ENCODE measurements around the genes YEATS4, THAP2 and TMEM19.

GRCh38 chr12:69275762-69276202, 36.4 kb downstream of the CPSF6 start:
- PRO-cap: no peak
- RAMPAGE, long total RNA, 4 experiments: no peak in any of the 4 experiments

DNA sequence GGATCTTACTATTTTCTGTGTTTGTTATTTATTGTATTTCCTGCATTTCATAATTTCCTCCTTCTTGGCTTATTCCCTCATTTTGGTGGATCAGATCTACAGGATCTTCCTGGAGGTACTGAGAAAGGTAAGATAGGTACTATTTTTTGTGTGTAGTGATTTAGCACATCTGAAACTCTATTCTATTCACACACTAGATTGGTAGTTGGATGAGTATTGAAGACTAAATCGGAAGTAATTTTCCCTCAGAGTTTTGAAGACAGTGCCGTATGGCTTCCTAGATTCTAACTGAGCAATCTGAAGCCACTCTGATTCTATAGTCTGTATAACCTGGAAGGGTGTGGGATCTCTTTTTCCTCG, 453 bp upstream of the YEATS4 start:
- PRO-cap: no peak
- RAMPAGE, long total RNA, 4 experiments: no peak in any of the 4 experiments

DNA sequence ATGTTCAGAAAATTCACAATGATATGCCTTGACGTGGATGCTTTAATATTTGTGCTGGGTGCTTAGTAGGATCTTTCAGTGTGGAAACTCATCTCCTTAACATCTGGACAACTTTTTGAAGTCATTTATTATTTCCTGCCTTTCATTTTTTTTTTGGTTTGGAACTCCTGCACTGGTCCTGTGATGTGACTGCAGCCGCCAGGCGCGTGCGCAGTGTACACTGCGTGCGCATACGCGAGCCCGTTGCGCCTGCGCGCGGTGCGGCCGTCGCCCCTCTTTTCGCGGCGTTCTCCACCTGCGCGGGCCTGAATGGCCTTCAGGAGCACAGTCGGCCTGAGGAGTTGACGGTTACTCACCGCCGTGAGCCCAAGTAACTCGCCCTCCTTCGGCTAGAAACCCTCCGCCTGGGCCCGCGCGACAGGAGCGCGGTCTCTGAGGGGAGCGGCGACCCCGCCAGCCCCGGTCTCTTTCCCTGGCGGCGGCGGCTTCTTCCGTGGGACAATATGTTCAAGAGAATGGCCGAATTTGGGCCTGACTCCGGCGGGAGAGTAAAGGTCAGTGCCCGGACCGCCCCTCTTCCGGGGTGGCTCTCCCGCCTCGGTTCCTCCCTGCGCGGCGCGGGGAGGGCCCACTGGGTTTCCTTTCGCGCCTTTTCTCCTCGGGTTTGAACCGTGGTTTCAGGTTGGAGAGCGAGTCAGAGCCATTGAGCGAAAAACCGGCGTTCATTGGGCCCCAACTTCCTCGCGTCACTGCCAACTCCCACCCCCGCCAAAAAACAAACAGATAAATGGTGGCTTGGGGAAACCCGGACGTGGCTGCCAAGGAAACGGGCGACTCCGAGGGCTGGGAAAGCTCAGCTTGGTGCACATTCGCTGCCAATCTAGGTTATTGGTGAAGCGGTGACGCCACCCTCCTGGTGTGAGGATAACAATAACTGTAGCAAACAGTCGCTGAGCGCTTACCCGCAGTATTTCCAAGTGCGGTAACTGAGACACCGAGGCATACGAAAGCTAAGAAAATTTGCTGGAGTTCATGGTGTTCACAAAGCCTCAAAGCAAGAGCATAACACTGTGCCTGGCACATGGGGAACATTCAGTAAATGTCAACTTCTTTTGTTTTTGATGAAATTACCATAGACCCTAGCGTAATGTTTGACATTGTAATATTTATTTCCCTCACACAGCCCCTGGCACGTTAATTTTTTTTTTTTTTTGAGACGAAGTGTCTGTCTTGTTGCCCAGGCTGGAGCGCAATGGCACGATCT, at the start of gene YEATS4:
YEATS4 (plus strand) TSS at position 274 of the 1,264 bp plus-strand sequence.
- PRO-cap: bidirectional peak, plus-strand start at position 302 of the sequence, minus-strand start at position 187 of the sequence; bidirectional peak, plus-strand start at position 878 of the sequence, minus-strand start at position 633 of the sequence
- RAMPAGE, long total RNA, 4 experiments: start-site peak on the plus strand in 4 of 4 experiments, centred at positions 252 to 278 of the sequence, 71 to 397 reads per replicate

DNA sequence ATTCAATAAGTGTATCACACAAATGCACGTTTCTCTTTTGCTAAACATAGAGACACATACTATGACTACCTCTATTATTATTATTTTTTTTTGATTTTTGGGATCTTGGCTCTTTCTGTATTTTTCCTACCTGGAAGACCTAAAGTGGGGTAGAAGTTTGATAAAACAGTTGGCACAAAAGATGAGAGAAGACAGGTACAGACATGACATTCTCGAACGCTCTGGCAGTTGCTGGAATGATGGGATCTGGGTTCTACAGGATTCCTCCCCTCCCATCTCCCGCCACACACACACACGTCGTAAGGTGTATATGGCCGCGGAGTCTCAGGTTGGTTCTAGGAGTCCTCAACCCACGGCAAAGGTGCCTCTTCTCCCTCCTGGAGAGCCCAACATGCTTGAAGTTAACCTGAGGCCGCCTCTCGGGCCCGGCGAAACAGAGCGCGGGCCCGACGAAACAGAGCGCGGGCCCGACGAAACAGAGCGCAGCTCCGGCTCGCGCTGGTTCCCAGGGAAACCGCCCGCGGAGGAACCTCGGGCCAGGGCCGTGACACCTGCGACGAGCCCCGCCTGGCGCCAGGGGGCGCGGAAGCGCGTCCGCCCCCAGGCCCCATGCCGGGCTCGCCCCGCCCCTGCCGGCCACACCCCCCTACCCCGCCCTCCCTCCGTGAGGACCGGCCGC, 373 bp upstream of the RAB3IP start:
- PRO-cap: bidirectional peak, plus-strand start outside the sequence, minus-strand start at position 434 of the sequence
- RAMPAGE, long total RNA, 4 experiments: no peak in any of the 4 experiments

- PRO-cap: no peak
- RAMPAGE, long total RNA, 4 experiments: no peak in any of the 4 experiments
Measured at GRCh38 chr12:69988628-69988923, 163.5 kb downstream of the MYRFL start.

GRCh38 chr12:70243527-70244342, 502 bp downstream of the CNOT2 start:
- PRO-cap: bidirectional peak, plus-strand start at chr12:70243743, minus-strand start at chr12:70243837; bidirectional peak, plus-strand start at chr12:70244284, minus-strand start at chr12:70244221
- RAMPAGE, long total RNA, 4 experiments: no peak in any of the 4 experiments

DNA sequence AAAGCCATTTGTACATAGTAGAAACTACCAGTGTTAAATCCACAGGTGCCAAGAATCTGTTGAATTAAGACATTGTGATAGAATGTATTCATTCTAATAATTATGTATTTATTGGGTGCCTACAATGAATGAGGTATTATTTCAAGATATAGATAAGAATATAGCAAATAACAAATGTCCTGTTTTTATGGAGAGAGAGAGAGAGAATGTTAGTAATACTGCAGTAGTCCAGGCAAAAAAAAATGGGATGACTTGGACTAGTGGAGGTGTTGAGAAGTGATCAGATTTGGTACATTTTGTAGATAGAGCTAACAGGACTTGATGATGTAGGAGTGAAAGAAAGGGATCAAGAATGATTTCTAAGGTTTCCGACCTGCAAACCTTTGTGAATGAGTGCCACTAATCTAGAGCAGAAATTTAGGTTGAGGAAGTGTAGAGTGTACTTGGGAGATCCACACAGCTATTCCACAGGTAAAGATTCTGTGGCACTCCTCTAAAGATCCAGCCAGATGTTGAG, 41.9 kb upstream of the KCNMB4 start:
- PRO-cap: no peak
- RAMPAGE, long total RNA, 4 experiments: no peak in any of the 4 experiments

DNA sequence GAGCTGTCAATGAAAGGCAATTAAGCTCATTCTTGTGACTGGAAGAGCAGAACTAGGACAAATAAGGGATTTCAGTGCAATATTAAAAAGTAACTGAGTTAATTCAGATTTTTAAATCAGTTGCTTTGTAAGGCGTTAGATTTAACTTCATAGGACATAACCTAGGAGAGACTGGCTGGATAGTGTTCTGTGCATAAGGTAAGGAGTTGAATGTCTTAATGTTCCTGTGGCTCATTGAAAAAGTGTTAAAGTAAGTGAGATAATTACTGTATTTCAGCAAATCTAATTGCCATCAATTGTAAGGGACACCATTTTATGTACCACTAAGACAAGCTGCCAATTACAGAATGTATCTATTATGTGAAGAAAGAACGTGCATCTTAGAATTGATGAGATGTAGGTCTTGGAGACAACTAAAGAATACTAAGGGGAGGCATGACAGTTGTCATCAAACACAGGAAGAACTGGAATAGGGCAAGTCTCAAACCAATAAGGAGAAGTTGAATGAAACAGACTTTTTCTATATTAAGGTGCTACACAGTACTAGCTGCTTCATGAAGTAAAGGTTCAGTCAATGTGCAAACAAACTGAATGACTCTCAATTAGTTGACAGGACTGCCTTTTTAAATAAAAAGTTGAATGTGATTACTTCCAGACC, 8.1 kb upstream of the KCNMB4 start:
- PRO-cap: no peak
- RAMPAGE, long total RNA, 4 experiments: no peak in any of the 4 experiments

GRCh38 chr12:70635609-70636259, 1.5 kb downstream of the PTPRB start:
- PRO-cap: unidirectional peak, plus-strand start at chr12:70635957
- RAMPAGE, long total RNA, 4 experiments: no peak in any of the 4 experiments

DNA sequence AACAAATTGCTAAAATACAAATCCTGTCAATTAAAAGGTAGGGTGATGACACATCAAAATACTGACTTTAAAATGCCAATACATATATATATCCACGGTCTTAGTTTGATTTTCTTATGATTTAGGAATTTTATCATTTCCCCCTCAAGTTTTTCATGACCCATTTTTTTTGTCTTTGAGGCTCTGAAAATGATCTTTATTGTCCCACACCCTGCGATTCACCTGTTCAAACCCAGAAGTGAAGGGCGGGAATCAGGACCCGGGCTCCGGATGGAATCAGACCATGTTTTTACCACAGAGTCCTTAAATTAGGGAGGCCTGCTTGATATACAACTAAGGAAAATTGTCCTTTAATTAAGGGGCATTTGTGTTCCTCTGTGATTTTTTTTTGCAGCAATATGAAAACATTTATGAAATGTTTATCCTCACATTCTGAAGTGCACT, 794 bp downstream of the TSPAN8 start:
- PRO-cap: no peak
- RAMPAGE, long total RNA, 4 experiments: no peak in any of the 4 experiments

DNA sequence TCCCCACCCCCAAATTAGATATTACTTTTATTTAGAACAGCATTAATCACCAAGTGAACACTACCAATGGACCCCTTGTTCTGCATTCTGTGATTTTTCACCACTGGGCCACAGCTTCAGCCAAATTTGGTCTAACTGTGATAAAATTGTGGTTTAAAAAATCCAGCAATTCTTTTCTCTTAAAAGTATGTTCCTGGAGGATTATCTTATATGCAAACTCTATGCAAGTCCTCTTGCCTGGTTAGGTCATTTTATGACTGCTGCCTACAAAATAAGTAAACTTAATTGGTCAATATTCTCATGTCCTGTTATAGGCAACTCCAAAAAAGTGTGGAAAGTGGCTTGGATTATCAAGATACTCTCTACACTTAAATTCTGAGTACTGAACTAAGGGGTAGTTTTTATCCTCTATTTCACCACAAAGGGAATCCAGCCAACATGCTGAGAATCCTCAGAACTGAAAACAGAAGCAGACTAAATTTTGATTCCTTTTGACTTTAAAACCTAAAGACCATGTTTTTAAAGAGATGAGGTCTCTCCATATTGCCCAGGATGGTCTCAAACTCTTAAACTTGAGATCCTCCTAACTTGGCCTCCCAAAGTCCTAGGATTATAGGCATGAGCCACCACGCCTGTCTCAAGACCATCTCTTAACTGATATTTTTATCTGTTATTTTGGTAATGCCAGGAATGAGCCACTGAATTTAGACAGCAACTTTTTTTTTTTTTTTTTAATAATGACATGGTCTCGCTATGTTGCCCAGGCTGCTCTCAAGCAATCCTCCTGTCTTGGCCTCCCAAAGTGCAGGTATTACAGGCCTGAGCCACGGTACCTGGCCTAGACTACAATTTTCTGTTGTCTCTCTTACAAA, 59.8 kb downstream of the ZFC3H1 start:
- PRO-cap: no peak
- RAMPAGE, long total RNA, 4 experiments: no peak in any of the 4 experiments

GRCh38 chr12:71663917-71664764, at the start of gene THAP2:
Gene THAP2, plus strand, starts transcription at chr12:71664301.
- PRO-cap: bidirectional peak, plus-strand start at chr12:71664025, minus-strand start at chr12:71663833; bidirectional peak, plus-strand start at chr12:71664314, minus-strand start at chr12:71664365; bidirectional peak, plus-strand start at chr12:71664577, minus-strand start at chr12:71664554
- RAMPAGE, long total RNA, 4 experiments: start-site peak on the plus strand in 4 of 4 experiments, at chr12:71663992-71664454 at its widest, 15 to 190 reads per replicate

DNA sequence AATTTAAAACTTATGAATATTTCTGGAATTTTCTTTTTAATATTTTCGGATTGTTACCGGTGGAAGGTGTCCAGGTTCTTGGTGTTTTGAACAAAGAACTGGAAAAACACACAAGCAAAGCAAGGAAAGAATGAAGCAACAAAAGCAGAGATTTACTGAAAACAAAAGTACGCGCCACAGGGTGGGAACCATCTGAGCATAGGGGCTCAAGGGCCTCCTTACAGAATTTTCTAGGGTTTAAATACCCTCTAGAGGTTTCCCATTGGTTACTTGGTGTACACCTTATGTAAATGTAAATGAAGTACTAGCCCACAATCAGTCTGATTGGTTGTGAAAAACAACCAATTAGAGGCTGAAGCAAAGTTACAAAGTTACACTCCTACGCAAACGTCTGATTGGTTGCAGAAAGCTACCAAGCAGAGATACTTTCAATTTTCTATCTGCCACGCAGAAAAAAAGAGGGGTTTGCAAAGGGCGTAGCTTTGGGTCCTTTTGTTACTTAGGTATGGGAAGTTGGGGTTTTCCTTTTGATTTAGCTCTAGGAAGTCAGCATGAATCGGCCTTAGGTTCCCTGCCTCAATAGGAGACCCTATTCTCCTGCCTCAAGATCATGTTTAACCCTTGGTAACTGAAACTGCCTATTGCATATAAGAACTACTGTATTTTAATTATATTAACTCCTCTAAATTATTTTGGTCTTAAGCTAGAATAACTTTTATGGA, 1.8 kb upstream of the TMEM19 start:
- PRO-cap: no peak
- RAMPAGE, long total RNA, 4 experiments: no peak in any of the 4 experiments

DNA sequence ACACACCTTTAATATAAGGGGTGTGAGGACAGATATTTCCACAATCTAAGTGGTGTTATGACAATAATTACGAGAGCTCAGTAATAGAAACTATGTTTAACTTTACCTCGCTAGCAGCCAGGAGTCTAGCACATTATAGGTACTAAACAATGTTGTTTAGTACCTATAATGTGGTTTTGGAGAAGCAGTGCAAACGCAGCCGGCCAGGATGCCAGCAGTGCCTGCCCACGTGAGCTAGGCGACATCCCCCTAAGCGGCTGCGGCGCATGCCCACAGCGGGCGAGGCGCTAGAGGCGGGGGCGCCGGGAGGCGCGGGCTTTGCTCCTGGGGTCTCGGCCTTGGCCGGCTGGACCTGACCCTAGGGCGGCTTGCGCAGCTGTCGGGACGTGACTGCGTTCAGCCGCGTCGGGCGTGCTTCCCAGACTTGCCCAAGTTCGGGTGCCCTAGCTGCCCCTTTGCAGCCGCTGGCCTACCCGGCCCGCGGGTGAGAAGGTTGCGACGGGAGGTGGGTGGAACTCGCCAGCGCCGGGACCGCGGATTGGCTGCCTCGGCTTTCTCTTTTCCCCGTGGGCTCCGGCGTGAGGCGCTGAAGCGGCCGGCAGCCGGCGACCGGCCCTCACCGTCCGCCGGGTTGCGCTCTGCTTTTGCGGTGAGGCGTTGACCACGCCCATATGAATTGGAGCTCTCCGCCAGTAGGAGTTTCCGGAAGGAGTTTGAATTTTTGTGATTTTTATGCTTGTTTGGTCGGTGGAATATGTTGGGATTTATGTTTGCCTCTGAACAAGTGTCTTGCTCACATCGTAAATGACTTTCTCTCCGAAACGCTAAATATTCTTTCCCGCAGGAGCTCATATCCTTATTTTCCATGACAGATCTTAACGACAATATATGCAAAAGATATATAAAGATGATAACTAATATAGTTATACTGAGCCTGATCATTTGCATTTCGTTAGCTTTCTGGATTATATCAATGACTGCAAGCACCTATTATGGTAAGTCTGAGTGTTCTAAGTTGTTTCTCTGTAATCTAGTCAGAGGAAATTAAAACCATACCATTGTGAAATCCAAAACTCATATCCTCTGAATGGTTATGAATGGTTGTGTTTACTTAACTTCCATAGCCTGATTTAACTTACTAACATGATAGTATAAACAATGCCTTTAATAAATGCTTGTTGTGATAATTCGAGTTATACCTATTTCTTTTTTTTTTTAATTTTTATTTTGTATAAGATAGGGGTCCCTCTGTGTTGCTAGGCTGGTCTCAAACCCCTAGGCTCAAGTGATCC, at the start of gene TMEM19:
TMEM19 (plus strand) TSS at position 267 of the 1,292 bp plus-strand sequence.
- PRO-cap: bidirectional peak, plus-strand start at position 290 of the sequence, minus-strand start at position 223 of the sequence; bidirectional peak, plus-strand start at position 589 of the sequence, minus-strand start at position 486 of the sequence
- RAMPAGE, long total RNA, 4 experiments: start-site peak on the plus strand in 2 of 4 experiments, centred at positions 286 to 742 of the sequence, 13 to 168 reads per replicate

DNA sequence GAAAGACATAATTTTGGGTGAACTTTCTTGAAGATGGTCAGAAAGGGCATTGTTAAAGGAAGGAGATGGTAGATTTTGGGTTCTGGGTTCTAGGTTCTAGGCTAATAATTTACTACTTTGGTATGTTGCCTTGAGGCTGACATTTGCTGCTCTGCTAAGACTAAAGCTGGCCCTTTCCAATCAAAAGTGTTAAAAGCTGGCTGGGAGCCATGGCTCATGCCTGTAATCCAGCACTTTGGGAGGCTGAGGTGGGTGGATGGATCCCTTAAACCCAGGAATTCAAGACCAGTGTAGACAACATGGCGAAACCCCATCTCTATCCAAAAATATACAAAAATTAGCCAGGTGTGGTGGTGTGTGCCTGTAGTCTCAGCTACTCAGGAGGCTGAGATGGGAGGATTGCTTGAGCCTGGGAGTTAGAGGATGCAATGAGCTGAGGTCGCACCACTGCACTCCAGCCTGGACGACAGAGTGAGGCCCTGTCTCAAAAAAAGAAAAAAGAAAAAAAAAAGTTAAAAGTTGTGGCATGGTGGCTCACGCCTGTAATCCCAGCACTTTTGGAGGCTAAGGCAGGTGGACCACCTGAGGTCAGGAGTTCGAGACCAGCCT, 39.2 kb downstream of the RAB21 start:
- PRO-cap: no peak
- RAMPAGE, long total RNA, 4 experiments: no peak in any of the 4 experiments

- PRO-cap: no peak
- RAMPAGE, long total RNA, 4 experiments: no peak in any of the 4 experiments
Measured at GRCh38 chr12:71885067-71885876, 45.7 kb downstream of the TBC1D15 start.

- PRO-cap: no peak
- RAMPAGE, long total RNA, 4 experiments: no peak in any of the 4 experiments
Measured at GRCh38 chr12:71895542-71896874, 42.6 kb upstream of the TPH2 start.

- PRO-cap: no peak
- RAMPAGE, long total RNA, 4 experiments: no peak in any of the 4 experiments
Measured at GRCh38 chr12:72087022-72087461, 148.4 kb downstream of the TPH2 start.

DNA sequence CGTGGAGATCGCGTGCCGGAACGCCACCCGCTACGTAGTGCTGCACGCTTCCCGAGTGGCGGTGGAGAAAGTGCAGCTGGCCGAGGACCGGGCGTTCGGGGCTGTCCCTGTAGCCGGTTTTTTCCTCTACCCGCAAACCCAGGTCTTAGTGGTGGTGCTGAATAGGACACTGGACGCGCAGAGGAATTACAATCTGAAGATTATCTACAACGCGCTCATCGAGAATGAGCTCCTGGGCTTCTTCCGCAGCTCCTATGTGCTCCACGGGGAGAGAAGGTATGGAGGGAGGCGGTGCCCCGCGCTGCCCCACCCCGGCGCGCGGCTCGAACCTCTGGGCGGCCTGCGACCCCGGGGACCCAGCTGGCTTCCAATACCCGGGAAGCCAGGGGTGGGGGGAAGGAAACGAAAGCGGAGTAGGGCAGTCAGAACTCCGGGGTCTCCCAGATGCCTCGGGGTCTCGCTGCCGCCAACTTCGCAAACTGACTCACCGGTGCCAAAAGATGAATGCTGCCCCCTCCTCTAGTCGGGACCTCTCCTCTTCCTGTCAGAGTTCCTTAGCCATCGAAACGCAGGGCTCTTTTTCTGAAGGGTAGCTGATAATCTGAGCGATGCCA, 1.2 kb downstream of the TRHDE start:
- PRO-cap: no peak
- RAMPAGE, long total RNA, 4 experiments: start-site peak on the plus strand in 1 of 4 experiments, centred at position 134 of the sequence, 10 reads per replicate

- PRO-cap: unidirectional peak, minus-strand start at chr12:73725328
- RAMPAGE, long total RNA, 4 experiments: no peak in any of the 4 experiments
Measured at GRCh38 chr12:73725083-73725412, 812.6 kb upstream of the ATXN7L3B start.

Measured in esophagus squamous epithelium (tissue), 4 donors.